ENCODE measurements around a stretch of chr13.

- PRO-cap: bidirectional peak, plus-strand start at chr13:111203060, minus-strand start at chr13:111202864
These were observed 87.7 kb downstream of the ARHGEF7 start for GRCh38 chr13:111202750-111203252.

DNA sequence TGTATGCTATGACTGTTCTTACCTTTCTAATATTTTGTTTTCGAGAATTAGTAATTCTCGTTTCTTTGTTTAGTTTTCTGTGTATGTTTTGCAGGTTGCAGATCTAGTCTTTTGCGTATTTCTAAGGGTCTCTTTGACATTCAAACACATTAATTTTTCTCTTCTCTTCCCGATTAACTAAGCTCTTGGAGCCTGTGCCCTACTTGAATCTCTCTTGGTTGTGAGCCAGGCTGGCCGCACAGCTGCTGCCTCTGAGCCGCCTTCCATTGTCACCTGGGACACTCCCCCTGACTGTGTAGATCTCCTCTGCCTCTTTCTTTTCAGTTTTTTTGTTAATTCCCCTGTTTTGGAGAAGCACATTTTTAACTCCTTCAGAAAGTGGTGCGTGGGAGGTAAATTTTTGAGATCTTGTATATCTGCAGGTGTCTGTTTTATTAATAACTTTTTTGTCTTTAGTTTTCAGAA, 100.5 kb downstream of the ARHGEF7 start:
- PRO-cap: no peak

DNA sequence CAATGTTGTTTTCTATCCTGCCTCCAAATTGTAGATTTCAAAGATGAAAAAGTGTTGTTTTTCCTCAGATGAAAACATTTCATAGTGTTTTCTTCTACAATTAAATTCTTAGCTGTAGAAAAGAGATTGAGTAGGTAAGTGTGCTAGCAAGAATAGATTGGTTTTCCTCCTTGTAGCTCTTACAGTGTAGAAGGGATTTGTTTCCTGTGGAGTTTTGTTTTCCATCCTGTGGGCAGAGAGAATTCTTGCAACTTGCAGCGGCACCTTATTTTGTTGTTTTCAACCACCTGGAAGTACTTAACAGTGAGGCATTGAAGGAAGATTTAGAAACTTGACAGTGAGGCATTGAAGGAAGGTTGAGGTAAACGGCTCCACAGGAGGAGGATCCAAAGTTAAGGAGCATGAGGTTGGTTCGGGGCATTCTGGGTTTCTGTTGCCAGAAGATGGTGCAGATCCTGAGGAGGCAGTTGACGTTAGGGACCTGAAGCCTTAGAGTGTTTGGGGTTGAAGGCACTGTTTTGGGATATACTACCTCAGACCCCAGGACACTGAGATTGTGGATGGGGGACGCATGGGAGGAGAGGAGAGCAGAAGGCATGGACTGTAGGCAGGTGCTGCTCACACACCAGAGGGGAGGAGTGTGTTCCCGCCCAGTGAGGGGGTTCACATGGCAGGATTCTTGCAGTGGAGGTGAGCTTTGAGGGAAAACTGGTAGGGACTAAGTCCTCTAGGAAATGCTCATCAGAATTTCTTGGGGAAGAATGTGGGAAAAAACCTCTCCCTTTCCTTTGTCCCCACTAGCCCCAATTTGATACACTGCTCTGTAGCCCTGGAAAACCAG, 89.1 kb upstream of the TEX29 start:
- PRO-cap: no peak

GRCh38 chr13:111303623-111304381, 16.6 kb upstream of the TEX29 start:
- PRO-cap: no peak

GRCh38 chr13:111483272-111483803, 162.9 kb downstream of the TEX29 start:
- PRO-cap: no peak

GRCh38 chr13:111583961-111584601, 263.6 kb downstream of the TEX29 start:
- PRO-cap: no peak

- PRO-cap: no peak
These were observed 222.8 kb upstream of the SOX1 start for GRCh38 chr13:111844288-111844430.

GRCh38 chr13:112067748-112068342, 896 bp downstream of the SOX1 start:
- PRO-cap: no peak

- PRO-cap: bidirectional peak, plus-strand start at chr13:112162149, minus-strand start at chr13:112162050
These were observed 95.0 kb downstream of the SOX1 start for GRCh38 chr13:112161912-112162285.

GRCh38 chr13:112228244-112228478, 148.0 kb upstream of the SPACA7 start:
- PRO-cap: no peak

- PRO-cap: no peak
These were observed 146.6 kb upstream of the SPACA7 start for GRCh38 chr13:112229462-112229974.

- PRO-cap: no peak
These were observed 32.1 kb downstream of the TUBGCP3 start for GRCh38 chr13:112555798-112556340.

GRCh38 chr13:112588404-112589268, 683 bp upstream of the TUBGCP3 start:
- PRO-cap: no peak

GRCh38 chr13:112685882-112686329, 3.9 kb upstream of the ATP11A start:
- PRO-cap: no peak

- PRO-cap: no peak
These were observed 53.6 kb downstream of the ATP11A start for GRCh38 chr13:112743209-112744135.

DNA sequence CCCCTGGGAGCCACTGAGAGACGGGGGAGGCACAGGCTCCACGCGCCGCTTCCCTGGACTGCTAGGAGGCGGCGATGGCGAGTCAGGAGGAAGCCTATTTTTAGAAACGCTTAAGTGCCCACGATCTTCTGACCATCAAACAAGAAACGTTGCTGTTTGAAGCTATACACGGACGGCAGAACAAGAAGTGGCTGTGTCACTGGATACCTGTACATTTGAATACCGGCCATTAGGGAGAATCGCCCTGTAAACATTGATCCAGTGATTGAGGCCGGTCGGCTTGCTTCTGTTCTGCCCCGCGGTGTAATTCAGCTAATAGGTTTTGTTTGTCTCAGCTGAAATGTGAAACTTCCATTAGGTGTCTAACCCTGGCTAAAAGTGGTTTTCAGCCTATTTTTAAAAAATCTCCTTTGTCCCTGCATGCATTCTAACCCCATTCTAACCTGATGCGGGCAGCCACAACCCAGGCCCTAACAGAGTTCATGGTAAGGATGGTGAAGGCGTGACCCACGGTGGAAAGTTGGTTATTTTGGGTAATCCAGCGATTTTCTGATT, 81.0 kb downstream of the ATP11A start:
- PRO-cap: no peak

DNA sequence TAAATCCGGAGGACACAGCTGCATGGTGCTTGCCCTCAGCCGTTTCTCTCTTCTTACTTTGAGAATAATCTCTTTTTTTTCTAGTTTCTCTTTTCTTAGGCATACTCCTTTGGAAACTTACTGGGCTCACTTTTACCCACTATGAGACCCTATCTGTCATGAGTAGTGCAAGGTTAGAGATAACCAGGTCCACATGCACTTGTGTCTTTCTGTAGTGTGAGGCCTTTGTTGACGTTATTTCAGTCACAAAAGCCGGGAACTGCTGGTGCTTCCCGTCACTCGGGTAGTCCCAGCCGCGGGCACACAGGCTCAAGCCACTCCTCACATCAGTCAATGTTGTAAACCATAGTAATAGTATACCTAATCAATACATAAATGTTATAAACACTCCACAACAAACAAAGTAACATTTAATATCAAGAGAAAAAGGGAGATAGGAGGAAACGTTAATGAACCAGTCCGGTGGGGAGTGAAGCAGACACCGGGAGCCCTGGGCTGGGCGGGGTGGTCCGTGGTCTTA, 81.7 kb downstream of the ATP11A start:
- PRO-cap: no peak

- PRO-cap: no peak
These were observed 71.2 kb upstream of the MCF2L start for GRCh38 chr13:112897925-112898136.

DNA sequence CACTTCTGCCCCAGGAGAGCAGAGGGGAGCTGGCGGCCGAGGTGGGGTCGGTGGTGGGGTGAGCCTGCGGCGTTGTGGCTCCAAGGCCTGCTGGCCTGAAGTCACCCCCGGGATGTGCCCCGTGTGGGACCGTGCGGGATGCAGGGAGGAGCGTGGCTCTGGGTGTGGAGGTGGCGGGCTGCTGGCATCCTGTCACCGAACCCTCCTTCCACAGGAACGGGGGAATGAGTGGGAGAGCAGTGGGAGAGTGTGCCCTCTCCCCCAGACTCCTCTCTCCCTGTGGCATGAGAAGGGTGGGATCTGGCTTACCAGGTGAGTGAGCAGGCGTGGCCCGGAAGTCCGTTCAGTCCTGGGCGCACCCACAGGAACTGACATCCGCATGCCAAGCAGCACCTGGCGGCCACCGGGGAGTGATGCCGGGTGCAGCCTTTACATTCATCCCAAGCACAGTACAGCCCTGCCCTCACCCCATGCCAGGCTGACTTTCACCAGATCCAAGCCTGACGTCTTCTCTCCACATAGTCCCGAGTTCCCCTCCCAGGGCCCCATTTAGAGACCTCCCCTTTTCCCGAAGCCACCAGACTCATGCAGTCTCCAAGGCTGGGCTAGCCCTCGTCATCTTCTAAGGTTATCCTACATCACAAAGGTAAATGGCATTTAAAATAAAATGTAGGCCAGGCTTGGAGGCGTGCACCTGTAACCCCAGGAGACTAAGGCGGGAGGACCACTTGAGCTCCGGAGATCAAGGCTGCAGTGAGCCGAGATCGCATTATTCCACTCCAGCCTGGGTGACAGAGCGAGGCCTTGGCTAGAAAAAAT, 26.7 kb downstream of the MCF2L start:
- PRO-cap: no peak

DNA sequence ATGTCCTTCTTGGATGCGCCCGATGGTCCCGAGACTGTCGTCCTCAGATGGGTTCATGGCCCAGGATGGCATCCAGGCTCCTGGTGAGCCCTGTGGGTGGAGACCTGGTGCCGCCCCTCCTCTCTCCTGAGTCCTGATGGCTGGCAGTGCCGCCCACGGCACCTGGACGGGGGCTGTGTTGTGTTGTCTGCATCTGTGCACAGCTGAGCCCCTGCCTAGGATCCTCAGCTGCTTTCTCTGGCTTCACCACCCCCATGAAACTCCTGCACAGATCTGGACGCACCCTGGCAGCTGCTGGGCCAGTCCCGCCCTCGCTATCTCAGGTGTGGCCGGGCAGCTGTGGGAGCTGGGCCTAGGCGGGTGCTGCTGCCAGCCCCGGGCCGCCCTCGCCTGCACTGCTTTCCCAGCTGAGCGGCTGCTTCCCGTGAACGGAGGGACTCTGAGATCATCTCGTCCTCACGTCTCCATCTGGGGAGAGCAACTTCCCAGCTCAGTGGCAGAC, 27.7 kb downstream of the MCF2L start:
- PRO-cap: no peak

Measured in endothelial cell (in vitro differentiated cells).